Metastatic Liver Carcinoma in the Lung (tissue), 2 donors: ENCODE data around the genes GAST and HSPB9.

DNA sequence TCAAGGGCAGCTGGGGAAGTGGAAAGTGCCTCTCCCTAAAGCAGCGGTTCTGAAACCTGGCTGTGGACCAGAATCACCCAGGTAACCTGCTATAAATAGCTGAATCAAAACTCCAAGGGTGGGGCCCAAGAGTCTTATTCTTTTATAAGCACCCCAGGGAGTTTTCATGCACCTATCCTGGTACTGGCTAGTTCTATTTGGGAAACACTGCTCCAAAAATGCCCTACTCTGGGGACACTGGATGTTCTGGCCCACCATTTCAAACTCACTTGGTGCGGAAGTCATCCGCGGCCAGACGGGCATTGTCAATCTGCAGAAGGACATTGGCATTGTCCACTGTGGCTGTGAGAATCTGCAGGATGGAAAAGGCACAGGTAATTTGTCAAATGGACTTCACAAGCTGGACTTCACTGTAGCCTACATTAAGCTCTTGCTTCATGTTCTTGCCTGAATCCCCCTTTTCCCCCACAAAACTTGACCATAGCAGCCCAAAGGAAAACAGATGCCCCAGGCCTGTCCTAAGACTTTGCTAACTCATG, 1.9 kb downstream of the KRT14 start:
- PRO-cap, 2 experiments: no peak in any of the 2 experiments

DNA sequence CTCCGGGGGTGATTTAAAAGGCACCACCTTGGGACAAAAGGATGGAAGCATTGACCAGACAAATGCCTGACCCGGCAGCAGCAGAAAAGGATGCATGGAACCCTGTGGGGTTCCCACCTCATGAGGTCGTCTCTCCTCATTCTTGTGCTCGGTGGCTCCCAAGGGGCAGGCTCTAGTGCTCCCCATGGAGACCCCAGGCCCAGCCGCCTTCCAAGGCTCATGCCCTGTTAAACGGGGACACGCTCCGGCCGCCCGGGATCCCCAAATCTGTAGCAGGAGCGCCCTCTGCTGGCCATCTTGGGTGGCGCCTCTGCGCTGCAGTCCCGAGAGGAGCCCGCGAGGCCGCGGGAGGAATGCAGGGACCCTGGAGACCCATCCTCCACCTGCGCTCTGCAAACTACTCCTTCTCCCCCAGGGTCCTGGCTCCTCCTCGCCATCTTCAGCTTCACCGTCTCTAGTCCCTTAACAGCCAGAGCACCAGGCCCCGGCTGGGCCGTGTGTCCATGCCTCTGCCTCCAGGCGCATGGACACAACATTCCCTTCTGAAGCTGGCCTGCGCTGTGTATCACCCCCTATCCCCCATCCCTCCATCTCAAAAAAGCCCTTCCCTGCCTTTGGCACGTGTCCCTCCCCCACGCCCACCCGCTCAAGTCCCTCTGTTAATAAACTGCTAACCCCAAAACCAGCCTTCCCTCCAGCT, 23.6 kb upstream of the KRT17 start:
- PRO-cap, 2 experiments: no peak in any of the 2 experiments

DNA sequence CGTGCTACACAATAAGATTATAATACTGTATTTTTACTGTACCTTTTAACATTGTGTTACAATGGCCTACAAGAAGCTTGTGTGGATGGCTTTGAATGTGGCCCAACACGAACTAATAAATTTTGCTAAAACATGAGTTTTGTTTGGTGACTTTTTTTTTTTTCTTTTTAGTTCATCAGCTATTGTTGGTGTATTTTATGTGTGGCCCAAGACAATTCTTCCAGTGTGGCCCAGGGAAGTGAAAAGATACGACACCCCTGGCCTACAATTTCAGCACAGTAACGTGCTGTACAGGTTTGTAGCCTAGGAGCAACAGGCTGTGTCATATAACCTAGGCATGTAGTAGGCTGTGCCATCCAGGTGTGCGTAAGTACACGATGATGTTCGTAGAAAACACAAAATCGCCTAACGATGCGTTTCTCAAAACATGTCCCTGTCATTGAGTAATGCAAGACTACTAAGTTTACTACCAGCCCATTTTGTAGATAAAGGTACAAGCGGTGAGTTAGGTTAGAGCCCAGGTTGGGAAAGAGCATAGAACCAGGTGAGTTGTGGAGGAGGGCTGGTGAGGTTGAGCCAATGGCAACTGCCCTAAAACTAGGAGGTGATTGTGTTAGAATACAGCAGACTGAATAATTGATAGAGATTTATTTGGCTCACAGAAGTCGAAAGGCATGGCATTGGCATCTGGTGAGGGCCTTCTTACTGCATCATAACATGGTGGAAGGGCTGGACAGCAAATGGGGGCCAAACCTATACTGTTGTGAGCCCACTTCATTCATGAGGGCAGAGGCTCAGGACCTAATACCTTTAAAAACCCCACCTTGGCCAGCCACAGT, 4.1 kb downstream of the EIF1 start:
- PRO-cap, 2 experiments: no peak in any of the 2 experiments

DNA sequence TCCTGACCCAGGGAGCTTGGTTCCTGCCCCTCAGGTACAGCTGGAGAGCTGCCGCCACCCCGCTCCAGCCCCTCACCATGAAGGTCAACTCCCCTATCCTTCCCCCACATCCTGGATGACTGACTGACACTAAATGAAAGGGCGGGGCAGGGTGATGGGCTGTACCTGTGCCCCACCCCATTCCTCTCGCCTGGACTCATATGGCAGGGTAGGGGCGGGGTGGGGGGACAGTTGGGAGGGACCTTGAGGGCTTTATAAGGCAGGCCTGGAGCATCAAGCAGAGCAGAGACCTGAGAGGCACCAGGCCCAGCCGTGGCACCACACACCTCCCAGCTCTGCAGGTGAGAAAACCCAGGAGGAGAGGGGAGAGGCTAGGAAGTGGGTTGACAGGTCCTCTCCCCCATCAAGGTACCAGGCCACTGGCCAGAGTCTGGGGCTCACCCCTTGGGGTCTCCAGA, at the start of gene GAST:
GAST (plus strand) TSS at position 285 of the 458 bp plus-strand sequence.
- PRO-cap, 2 experiments: no peak in any of the 2 experiments

DNA sequence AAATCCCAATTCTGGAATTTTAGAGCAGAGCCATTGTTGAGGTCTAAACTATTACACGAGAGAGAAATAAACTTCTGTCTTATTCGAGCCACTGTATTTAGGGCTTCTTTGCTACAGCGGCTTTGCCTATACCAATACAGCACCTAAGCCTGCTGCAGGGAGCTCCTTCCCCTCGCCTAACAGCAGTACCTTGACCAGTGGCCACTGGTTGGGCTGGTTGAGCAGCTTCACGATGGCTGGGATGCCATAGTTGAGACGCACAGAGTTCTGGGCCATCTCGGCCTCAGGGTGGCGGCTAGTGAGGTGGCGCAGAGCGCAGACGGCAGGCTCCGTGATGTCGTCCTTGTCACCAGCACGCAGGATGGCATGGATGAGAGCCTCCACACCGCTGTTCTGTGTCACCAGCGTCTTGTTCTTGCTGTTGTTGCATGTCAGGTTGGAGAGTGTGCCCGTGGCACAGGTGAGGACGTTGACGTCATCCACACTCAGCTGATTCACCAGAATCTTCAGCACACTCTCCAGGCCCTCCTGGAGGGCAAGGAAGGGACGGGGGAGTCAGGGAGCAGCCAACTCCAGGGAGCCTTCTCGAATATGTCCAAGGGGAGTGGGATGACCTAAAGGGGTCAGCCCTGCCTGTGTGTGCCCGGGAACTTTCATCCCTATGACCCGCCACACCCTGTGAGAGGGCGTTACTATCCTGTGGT, 23.6 kb downstream of the JUP start:
- PRO-cap, 2 experiments: no peak in any of the 2 experiments

DNA sequence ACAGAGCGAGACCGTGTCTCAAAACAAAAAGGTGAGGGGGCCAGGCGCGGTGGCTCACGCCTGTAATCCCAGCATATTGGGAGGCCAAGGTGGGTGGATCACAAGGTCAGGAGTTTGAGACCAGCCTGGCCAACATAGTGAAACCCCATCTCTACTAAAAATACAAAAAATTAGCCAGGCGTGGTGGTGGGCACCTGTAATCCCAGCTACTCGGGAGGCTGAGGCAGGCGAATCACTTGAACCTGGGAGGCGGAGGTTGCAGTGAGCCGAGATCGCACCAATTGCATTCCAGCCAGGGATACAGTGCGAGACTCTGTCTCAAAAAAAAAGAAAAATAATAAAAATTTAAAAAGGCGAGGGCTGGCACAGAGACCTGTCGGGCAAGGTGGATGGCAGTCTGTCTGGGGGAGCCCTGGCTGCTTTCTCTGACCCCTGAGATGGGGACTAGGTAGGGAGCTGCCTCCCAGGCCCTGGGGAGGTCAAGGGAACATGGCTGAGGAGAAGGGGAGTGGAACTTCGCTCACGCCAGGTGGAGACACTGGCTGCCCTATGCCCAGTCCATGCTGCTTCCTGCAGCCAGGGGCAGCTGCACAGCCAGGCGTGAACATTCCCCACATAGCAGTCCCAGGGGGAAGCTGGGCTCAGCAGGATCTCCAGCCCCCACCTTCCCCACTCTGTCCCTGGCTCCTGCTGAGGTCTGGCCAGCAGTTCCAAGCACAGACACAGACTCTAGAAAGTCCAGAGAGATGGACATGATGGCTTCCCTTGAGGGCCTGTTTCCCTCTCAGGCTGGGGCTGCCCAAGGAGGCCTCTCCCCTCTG, 9.6 kb downstream of the JUP start:
- PRO-cap, 2 experiments: no peak in any of the 2 experiments

DNA sequence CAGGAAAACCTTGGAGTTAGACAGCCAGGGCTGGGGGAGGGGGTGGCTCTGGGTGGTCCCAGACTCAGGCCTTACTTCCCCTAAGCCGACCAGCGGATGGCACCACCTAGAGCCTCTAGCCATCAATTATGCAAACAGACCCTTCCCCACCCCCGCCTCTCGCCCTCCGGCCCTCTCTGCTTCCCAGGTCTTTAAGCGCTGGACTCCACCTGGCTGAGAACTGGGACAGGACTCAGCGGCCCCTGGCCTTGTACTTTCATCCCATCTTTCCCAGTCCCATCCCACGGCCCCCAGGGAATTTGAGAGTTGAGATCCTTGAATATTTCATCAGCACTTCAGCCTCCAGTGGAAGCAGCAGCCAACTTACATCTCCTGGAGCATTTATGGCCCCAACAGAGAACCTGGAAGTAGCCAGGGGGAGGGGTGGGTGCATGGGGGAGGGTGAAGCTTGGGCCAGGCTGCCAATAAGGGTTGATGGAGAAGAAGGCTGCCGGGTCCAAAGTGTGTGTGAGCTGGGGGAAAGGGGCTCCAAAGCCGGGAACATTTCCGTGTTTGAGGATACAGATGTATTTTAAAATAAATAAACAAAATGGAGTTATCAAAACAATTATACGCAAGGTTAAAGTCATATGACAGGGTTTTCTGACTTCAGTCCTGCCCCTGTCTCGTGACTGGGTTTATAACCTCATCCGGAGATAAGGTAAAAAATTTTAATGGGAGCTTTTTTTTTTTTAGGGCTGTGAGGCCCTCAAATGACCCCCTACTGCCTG, 7.5 kb upstream of the JUP start:
- PRO-cap, 2 experiments: no peak in any of the 2 experiments

DNA sequence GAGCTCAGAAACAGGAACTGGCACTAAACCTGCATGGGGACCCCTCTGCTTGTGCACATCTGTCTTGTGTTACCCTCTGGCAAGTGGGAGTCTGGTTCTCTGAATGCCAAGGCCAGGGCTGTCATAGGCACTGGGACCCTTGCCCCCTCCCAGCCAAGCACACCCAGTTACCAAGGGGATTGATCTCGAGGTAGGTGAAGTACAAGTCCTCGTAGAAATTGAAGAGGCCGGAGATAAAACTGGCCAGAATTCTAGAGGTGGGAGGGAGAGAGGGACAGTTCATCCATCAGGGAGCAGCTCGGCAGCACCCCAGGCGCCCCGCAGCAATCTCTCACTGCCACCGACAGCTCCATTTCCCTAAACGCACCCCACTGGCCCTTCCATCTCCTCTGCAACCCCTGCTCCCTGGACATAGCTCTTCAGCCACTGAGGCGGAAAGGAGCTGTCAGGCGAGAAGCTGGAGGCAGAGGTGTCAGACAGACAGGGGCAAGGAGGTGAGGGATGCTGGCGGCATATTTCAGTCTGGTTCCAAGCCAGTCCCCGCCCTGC, 9.9 kb downstream of the ACLY start:
- PRO-cap, 2 experiments: no peak in any of the 2 experiments

- PRO-cap, 2 experiments: no peak in any of the 2 experiments
These were observed 7.0 kb upstream of the CNP start for GRCh38 chr17:41959525-41959970.

- PRO-cap, 2 experiments: no peak in any of the 2 experiments
These were observed 9.8 kb downstream of the CNP start for GRCh38 chr17:41976122-41977075.

DNA sequence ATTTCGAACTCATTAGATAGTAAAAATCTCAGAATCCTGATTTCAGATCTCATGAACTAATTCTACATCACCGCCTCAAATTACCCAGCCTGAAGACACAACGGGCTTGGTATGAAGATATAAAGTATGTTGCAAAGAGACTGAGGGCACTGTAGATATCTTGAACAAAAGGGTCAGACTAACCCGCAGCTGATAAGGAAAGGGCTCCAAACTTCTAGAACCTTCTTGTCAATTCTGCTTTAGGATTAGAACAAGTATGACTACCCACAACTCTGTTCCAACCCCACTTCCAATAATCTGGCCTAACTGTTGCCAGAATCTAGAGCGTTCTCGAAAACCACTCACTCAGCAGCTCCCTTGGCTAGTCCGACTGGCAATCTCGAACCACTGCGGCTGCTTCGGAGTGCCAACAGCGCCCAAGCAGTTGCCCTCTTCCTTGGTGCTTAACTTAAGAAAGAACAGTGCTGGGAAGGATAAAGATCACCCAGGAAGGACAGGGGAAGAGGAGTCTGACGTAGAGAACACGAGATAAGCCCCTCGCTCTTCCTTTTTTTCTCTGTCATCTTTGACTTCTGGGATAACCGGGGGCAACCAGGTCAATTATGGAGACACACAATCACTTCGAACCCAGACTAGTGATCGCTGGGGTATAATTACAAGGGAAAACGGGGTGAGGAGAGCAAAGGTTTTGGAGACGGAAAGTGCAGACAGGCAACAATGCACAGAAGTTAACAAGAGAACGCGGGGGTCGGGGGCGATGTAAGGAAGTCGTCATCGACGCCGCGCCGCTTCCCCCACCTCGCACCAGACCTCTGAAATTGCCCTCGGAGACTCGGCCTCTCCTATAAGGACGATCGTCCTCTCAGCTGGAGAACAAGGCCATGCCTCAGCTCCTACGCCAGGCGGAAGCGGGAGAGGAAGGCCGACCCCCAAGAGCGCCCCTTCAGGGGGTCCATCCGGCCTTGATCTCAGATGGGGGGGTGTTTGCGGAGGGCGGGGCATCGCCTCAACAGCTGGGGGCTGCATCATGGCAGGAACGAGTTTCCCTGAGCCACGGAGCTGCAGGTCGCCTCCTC, 659 bp downstream of the DNAJC7 start:
- PRO-cap, 2 experiments: peak in 2 of 2 experiments; most common plus-strand start position 364 of the sequence (in 1); most common minus-strand start position 166 of the sequence (in 1)

DNA sequence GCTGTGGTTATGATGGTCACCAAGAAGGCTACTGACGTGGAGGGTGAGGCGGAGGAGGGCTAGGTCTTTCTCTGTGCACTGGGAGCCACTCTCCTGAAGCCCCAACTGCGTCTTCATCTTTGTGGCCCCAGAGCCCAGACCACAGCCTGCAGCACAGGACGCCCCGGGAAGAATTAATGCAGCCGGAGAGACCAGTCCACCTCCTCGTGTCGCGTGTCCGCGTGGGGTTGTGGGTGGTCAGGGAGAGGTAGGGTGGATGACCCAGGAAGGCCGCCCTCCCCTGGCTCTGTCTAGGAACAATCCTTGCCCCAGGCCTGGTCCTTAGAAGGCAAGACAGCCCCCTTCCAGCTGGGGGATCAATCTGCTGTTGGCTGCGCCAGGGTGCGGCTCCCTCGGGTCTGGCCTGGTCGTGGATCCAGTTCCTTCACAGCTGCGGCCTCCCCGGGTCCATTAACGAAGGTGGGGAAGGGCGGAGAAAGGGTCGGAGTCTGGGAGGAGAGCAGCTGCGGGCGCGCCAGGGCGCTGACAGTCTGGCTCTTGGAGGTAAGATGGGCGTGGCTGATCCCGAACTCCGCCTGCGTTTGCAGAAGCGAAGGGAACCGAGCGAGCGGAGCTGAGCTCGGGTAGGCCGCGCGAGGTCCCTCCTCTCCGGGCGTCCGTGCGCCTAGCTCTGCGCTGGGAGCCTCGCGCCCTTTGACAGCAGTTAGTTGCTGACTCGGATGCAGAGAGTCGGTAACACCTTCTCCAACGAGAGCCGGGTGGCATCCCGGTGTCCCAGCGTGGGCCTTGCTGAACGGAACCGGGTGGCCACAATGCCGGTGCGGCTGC, at the start of gene HSPB9:
HSPB9 (plus strand) TSS at position 673 of the 828 bp plus-strand sequence.
- PRO-cap, 2 experiments: peak in 1 of 2 experiments; most common plus-strand start position 586 of the sequence (in 1); most common minus-strand start position 532 of the sequence (in 1)

DNA sequence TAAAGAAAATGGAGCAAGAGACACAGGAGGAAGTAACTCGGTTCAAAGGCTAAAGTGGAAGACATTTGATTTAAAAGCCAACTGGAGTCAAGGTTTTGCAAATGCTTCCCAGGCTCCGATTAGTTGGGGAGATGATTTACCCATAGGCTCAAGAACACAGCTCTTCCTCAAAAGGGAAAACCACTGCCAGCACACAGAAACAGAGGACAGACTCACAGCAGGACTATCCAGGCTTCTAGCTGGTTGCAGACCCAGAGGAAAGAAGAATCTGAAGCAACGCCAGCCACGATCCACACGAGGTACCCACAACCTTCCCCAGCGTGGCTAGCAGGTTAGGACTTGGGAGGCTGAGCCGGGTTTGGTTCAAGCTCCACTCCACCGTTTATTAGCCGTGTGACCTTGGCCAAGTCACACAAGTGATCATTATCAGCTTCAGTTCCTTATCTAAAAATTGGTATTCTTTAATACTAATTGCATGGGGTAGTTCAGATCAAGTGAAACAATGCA, 13.6 kb downstream of the HSPB9 start:
- PRO-cap, 2 experiments: no peak in any of the 2 experiments

DNA sequence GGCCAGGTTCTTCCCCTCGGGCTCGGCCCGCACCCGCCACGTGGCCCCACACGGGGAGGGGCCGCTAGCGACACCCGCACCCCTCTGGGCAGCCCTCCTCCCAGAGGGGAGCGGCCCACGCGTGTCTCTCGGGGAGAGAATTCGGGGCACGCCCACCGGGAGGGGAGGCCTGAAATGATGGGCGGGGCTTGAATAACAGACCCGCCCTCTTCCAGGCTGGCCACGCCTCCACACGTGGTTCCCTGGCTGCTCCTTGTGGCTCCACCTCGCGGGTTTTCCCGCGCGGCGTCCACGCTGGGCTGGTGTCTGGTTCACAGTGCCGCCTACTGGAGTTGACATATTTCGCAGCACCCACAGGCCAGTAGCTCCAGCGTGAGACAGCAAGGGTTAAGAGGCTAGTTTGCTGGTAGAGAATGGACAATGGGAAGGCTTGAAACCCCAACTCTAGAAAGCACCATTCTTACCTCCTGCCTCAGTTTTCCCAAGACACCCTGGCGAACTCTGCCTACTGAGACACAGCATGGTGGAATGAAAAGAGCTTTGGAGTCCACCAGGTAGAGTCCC, 300 bp upstream of the KCNH4 start:
- PRO-cap, 2 experiments: no peak in any of the 2 experiments

GRCh38 chr17:42249875-42250570, 26.2 kb downstream of the STAT5B start:
- PRO-cap, 2 experiments: peak in 1 of 2 experiments; most common minus-strand start chr17:42250177 (in 1)

- PRO-cap, 2 experiments: no peak in any of the 2 experiments
These were observed 9.1 kb downstream of the STAT5B start for GRCh38 chr17:42266721-42267774.

DNA sequence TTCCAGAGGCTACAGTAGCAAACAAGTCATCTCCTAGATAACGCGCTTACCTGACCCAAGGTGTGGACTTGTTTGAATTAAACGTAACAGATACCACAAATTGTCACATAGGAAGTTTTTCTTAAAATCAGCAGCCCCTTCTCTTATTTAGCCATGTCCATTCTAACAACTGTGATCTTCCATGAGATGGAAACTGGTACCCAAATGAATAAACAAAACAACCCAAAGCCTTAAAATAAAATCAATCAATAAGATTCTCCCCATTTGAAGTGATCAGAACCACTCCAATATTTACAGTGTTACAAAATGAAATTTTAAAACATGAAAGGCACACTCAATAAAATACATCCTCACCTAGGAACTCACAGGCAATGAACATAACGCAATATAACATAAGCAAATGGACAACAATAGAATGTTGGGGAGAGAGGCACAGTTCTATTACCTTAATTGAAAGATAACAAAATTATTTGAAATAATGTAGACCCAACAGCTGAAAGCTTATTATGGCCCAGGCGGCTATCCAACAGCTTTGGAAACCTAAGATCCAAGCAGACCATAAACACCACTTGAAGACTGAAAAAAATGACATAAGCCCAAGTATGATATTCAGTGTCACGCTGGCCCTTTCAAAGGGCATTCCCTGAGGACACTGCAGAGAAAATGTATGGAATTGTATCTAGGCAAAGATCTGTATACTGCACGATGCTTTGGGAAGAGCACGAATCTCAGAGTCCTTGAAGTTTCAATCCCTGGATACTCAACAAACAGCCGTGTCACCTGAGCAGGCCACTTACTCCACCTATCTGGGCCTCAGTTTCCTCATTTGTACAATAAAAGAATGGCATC, 1.6 kb downstream of the STAT5B start:
- PRO-cap, 2 experiments: no peak in any of the 2 experiments

- PRO-cap, 2 experiments: no peak in any of the 2 experiments
These were observed 15.7 kb downstream of the STAT5A start for GRCh38 chr17:42303775-42304683.

DNA sequence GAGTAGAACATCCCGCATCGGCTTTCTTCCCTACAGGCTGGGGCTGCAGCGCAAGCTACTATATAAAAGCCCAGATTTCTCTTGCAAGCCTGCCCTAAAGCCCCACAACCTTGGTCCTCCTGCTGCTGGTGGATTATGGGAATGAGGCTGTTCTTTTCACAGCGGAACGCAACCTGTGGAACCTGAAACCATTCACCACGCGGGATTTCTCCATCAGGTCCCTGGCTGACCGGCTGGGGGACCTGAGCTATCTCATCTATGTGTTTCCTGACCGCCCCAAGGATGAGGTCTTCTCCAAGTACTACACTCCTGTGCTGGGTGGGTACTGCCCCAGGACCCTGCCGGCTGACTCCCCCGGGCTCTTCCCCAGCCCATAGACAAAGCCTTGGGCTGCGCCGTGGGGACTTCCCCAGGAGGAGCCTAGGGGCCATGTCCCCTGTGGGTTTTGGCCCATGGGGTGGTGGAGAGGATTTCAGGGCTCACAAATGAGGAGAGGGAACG, 19.8 kb downstream of the STAT5A start:
- PRO-cap, 2 experiments: no peak in any of the 2 experiments

DNA sequence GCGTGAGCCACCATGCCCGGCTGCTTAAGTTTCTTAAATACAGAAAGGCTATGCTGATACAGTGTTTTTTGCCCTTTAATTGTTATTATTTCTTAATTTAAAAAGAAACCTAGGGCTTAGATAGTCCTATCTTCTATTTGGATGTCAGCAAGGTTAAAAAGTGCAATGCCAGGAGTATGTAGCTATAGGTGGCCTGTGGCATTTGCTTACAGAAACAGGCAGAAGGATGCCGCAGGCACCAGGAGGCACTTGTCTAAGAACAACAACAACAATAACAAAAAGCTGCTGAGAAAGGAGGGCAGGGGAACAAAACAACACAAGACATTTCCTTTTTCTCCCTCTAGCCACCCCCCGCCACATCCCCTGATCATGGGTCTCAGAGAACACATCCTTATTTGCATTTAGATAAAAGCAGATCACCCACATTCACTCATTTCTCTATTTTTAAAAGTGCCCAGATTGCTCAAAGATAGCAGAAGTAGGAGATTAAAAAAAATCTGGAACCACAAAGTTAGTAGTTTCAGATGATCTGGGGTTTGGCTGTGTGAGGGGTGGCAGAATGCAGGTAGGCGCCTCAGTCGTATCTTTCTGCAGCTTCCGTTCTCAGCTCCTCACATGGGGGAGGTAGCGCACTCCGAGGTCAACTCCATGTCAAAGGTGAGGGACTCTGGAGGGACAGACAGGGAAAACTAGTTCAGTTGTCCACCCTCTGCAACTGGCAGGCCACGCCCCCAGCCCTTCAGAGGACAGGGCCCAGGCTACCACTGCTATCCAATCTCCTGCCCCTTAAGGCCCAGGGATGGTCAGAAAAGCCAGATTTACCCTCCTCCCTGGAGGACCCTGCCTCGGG, 27.1 kb downstream of the STAT5A start:
- PRO-cap, 2 experiments: no peak in any of the 2 experiments